Natural killer cell (primary cell): ENCODE measurements around the gene OAT.

DNA sequence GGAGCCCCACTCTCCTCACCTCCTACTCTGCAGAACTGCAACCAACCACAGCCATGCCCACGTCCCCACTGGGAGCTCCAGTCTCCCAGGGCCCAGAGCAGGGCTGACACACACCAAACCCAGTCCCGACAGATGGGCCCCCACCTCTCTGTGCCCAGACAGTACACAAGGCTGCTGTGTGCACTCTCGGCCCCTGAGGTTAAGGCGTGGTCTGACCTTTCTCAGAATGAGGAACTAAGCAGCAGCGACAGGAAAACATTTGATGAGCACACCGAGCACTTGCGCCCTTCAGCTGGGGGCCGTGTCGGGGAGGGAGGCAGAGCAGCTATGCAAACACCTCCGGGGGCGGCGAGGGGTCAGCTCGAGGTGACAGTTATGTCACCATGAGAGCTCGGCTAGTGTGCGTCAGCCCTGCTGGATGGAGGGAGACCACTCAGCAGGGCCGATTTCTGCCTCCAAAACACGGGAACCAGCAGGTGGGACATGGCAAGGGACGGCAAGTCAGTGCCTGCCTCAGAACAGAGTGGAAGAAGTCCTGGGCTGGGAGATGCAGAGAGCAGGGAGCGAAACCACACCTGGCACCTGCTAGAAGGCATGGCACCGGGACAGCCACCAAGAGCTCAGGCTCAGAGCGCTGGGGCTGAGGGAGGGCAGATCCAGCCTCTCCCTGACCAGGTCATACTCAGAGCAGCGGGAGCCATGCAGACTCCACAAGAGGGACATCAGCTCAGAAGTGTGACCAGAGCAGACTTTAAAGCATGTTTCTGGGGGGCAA, 57.4 kb downstream of the CHST15 start:
- PRO-cap = no peak

GRCh38 chr10:124066330-124066756, 27.1 kb downstream of the CHST15 start:
- PRO-cap = no peak

DNA sequence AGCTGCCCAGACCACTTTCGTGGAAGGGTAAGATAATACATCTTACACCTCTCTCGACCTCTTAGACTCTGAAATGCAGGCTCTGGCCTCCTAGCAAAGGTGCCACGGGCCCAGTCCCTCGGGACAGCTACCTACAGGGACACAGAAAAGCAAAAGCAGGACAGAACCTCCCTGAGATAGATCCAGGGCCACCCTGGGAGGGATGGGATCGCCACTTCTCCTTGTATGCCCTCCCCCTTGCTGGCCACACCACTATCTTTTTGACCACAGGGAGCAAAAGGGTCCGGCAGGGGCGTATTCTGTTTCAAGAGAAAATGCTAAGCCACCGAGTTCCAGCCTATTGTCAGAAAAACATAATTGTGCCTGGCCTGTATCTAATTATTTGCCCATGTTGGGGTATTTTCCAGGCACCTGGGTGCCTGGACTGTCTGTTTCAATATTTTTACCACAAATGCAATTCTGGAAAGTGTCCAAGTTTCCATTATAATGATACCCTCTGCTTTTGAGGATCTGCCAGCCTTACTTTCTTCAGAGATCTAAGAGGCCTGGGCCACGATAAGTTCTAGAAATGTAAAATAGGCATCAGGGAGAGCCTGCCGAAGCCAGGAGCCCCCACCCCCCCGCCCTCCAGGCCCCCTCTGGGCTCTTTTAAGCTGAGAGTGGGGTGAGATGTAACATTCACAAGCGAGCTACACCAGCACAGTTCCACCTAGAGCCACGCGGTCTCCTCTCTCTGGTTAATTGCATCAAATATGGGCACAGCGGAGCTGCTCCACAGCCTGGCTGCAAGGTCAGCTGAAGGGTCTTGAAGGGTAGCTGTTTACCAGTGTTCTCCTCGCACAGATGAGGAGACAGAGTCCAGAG, 6.1 kb downstream of the CHST15 start:
- PRO-cap = no peak

- PRO-cap = no peak
Measured at GRCh38 chr10:124091740-124092159, 1.6 kb downstream of the CHST15 start.

DNA sequence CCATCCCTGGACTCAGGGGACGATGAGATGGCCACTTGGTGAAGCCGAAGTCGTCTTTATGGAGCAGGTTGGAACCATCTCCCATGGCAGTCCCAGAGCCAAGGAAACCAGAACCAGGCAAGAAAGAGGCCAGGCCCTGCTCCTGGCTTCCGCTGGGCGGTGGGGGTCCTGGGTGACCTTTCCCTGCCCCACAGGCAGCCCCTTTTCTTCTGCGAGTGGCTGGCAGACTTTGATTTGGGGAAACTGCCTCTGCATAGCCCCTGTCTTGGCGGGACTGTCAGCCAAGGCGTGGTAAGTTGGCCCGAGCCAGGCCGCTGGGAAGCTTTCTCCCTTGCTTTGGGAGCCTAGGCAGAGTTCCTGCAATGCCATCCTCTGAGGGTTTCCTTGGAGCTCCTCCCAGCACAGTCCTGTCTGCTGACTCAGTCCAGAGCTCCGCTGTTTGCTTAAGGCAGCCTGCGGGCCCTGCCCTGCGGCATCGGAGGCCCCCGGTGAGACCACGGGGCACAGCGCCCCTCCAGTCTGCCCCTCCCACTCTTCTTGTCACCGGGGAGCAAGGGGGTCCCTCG, 58.6 kb upstream of the CHST15 start:
- PRO-cap = no peak

DNA sequence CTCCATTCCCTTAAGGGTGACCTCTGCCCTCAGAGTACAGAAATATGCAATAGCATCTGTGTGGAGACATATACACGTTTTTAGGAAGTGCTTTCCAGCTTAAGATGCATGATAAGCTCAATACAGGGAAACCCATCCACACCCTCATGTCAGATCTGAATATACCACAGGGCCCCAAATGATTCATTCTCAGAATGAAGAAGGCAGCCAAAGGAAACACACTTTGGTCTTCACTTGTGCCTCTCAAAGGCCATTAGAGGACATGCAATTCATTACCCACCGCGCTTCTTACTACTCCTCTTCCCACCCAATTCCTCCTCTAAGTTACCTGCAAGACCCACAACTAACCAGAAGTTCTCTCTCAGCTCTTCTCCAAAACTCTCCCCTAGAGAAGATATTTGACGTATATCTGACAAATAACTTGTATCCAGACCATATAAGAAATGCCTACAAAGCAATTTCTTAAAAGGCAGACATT, 103.1 kb downstream of the OAT start:
- PRO-cap = no peak

DNA sequence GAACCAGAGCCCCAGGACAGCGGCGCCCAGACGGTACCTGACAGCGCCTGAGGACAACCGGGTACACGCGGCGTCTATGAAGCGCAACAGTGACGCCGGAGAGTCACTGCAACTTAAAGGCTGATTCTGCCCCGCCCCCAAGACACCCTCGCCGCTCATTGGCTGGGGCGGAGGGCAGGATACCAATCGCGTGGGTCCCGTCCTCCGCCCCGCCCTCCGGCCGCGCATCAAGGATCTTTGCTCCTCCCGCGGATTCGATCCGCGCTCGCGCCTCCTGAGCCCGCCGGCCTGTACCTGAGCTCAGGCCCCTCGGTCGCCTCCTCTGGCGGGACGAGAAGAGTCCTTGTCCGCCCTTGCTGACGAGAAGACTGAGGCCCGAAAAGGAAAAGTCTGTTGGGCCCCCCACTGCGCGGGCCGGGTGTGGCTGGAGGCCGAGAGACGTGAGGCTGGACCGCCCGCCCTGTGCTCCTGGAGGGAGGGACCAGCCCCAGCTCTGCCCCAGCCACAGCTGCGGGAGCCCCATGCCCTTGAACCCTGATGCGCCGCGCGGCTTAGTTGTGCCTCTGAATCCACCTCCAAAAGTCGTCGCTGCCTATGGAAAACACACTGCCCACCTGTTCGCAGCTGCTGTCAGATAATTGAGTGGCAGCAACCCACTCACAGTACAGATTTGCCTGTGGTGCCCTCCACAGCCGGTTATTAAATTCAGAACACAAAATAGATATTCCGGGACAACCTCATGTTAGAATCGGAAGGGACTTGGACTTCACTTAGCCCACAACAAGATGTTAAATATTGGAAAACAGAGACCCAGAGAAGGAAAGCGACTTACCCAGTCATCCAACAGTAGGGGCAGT, at the start of gene OAT:
Gene OAT (minus strand): TSS at position 88 of the 857 bp plus-strand sequence.
- PRO-cap = bidirectional peak, plus-strand start at position 257 of the sequence, minus-strand start at position 88 of the sequence

DNA sequence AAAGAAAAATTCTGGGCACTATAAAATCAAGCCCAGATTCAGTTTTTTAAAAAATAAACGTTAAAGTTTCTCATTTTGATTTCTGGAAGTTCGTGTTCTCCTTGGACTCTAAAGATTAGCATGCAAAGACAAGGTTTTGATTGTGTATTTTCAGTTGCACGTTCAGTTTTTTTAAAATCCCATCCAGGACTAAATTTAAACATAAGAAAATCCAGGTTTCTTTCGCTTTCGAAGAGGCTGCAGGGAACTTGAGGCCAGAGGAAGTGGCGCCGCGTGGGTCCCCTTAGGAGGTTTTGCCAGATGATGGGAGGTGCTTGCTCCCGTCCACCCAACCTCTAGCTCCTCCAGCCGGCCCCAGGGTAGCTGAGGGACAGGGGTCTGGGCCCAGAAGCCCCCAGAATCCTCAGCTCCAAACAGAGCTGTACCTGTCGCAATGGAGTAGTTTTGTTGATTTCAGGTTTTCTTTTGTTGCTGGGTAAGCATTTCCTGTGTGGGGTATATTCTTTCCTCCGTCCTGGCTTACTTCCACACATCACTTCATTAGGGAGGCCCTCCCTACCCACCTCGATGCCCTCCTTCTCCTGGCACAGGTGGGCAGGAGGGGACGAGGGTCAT, 32.4 kb downstream of the LHPP start:
- PRO-cap = no peak

DNA sequence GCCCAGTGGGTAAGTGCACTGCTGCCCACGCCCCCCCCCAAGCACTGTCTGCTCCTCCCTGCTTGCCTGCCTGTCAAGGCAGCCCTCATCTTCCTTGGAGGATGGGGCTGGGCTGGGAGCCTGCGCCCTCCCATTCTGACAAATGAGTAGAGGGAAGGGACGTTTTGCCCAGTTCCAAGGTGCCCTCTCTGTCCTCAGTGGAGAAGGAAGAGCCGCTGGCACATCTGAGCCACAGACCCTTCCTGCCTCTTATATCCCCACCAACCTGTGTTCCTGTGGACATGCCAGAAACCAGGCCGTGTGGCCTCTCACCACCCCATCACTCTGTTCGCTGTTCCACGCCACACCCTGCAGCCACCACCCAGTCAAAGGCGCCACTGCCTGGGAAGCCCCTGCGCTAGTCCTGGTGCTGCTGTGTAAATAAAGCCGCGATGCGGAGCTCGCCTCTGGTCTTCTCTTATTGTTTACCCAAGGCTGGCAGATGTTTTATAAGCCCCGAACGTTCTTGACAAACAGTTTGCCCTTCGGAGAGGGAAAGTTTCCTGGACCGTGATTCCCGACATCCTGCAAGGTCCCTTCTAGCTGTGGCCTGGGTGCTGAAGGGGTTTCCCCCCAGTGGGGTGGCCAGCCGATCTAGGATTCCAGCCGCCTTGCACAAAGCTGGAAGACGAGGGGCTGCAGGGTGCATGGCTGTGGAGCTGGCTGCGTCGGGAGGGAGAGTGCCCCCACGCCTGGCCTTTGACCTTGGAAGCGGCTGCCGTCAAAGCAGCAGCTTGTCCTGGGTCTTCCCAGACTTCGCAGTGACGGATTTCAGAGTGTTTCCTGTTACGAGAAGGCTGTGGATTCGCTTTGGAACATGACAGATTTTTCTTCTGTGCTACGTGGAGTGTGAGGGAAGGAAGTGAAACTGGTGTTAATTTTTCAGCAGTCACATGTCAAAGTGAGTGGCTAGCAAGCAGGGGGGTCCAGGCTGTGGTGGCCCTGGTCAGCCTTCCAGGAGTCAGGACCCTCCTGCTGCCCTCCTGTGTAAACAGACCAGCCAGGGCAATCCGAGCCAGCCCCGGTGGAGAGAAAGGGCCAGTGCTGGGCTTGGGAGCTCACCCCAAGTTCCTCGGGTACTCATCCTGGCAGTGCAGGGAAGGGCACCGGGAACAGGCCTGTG, 61.5 kb downstream of the LHPP start:
- PRO-cap = no peak

GRCh38 chr10:124544342-124545139, 82.9 kb downstream of the LHPP start:
- PRO-cap = no peak

GRCh38 chr10:124547311-124547650, 85.7 kb downstream of the LHPP start:
- PRO-cap = no peak

- PRO-cap = no peak
Measured at GRCh38 chr10:124578923-124579526, 117.4 kb downstream of the LHPP start.

DNA sequence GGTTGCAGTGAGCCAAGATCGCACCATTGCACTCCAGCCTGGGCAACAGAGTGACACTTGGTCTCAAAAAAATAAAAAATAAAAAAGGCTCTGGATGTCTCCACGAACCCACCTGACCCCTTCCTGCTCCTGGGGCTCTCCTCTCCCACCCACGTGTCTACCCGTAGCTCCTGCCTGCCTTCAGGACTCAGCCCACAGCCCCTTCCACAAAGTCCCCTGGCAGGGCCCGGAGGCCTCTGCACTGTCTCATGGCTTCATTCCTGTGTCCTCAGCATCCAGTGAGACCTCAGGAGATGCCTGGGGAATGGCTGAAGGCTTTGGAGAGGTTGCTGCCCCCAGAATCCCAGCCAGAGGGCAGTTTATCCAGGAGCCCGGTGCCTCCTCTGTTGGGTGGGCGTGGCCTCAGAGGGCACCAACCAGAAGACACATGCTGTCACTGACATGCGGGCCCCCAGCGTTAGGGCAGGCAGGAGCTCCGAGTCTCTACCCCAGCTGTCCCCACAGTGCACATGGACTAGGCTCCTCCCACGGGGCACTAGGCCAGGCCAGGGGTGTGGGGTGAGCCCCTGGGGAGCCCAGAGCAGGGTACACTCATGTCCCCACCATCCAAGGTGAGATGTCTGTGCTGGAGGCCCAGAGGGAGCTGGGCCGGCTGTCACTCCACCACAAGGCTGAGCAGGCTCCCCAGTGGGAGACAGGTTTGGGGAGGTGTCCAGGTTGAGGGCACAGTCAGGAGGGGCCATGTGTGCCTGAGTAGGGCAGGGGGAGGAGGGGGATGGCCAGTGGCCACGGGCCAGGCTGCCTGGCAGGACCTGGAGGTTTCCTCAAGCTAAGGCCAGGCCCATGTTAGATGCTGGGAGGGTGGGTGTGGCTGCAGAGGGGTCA, 131.6 kb downstream of the FAM53B start:
- PRO-cap = no peak

GRCh38 chr10:124674511-124675464, 69.4 kb downstream of the FAM53B start:
- PRO-cap = no peak

DNA sequence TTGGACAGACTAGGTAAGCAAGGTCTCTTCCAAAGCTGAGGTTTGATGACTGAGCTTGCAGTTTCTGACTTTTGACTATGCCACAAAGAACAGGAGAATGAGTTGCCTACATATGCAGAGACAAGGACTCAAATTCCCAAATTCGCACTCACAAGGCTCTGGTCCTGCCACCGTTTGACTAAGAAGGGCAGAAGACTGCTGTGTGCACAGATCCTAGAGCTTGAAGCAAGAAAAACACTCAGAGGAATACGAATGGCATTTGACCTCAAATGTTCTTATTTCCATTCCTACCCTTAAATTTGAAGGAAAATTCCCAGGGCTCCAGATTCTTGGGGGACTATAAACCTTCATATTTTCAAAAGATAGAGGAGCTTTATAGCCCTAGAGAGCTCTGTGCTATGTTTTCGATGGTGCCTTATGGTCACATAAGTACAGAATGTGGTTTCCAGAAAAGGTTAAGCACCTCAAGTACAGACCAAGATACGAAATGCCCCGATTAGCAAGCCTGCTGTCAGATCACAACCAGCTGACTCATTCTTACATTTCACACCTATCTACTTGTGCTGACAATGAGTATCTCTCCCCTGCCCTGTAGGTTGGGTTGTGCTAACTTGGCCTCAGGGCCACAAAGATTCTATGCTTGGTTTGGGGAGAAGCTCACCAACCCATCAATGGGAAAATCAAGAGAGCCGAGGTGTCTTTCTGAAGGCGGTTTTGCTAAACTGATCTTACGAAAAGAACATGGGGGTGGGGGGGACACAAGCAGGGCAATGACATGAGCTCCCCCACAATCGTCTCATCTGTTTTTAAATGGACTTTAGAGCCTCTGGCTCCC, 55.4 kb downstream of the FAM53B start:
- PRO-cap = bidirectional peak, plus-strand start at position 628 of the sequence, minus-strand start at position 440 of the sequence

DNA sequence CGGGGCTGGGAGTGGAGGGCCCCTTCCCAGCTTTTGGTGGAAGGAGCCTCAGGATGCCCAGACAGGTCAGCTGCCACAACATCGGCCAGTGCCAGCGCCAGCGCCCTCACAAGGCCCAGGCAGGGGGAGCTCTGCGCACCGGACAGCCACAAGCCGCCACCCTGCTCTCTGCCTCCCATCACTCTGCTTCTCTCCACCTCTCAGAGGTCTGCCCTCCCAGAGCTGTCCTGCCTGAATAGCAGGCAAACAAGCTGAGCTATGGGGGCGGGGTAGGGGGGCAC, 19.9 kb downstream of the FAM53B start:
- PRO-cap = no peak

GRCh38 chr10:124830302-124830861, 28.8 kb downstream of the ABRAXAS2 start:
- PRO-cap = no peak

- PRO-cap = no peak
Measured at GRCh38 chr10:124903033-124903628, 38.8 kb upstream of the ZRANB1 start.

DNA sequence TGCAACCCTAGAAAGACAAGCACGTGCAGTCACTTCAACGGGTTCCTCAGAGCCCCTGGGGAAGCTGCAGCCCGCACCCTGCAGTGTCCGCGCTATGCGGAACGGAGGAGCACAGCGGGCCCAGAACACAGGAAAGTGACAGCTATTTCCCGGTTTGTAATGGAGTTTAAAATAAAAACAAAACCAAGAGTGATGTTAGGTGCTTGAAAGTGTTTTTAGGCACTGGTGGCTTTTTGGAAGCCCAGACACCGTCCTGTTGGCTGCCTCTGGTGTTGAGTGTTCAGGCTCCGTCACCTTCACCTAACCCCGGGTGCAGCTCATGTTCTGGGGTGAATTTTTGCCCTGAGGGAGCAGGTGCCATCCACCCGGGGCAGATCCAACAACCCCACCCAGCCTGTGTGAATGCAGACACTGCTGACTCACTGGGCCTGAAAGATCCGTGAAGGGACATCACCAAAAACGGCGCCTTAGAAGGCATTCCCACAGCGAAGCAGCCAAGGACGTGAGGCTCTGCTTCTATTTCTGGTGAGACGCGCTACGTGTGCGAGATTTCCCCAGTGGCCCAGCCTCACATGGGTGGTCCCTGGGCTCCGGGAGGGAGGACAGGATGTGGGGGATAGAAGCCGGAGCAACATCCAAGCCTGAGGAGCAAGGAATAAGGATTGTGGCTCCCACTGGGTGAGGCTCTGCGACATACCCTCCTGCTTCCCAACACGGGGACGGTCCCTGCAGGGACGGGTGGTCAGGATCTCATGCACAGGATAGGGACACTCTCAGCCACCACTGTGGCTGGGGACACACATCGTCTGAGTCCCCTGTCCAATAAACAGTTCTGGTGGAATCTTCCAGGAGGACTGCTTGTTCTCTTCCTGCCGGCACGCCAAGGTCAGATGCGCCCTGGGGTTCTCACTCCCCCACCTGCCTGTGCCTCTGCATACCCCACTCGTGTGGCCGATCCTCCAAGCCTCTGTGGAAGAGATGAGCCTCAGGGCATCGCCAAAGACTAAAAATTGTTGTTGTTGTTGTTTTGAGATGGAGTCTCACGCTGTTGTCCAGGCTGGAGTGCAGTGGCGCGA, 15.9 kb downstream of the CTBP2 start:
- PRO-cap = no peak

GRCh38 chr10:125060473-125061658, 33.0 kb upstream of the CTBP2 start:
- PRO-cap = no peak